Foreskin fibroblast (primary cell): ENCODE measurements around the gene PROK2.

GRCh38 chr3:71089246-71089762, 494.2 kb downstream of the FOXP1 start:
- RRBS: no CpG with 5 or more reads among the region's 2 CpGs

- RRBS: no CpG with 5 or more reads among the region's 12 CpGs
Measured at GRCh38 chr3:71127267-71128275, 456.0 kb downstream of the FOXP1 start.

DNA sequence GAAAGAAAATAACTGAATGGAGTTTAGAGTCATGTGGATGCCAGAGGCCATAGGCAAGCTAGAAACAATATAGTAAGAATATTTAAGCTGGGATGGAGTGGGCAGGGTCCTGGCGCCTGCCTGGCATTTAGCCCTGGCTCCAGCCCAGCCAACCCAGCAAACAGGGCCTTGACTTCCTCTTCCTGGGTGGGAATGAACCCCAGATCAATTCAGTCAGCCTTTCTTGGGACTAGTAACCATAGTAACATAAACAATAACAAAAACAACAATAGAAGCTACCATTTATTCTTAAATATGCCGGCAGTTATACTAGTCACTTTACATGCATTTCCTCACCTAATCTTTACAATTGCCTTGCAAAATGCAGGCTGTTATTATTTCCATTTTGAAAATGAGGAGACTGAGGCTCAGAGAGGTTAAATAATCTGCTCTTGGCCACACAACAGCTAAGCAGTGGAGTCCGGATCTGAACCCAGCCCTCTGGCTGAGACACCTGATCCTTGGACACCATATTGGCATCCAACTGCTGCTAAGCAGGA, 334.4 kb downstream of the FOXP1 start:
- RRBS: no CpG with 5 or more reads among the region's 3 CpGs

DNA sequence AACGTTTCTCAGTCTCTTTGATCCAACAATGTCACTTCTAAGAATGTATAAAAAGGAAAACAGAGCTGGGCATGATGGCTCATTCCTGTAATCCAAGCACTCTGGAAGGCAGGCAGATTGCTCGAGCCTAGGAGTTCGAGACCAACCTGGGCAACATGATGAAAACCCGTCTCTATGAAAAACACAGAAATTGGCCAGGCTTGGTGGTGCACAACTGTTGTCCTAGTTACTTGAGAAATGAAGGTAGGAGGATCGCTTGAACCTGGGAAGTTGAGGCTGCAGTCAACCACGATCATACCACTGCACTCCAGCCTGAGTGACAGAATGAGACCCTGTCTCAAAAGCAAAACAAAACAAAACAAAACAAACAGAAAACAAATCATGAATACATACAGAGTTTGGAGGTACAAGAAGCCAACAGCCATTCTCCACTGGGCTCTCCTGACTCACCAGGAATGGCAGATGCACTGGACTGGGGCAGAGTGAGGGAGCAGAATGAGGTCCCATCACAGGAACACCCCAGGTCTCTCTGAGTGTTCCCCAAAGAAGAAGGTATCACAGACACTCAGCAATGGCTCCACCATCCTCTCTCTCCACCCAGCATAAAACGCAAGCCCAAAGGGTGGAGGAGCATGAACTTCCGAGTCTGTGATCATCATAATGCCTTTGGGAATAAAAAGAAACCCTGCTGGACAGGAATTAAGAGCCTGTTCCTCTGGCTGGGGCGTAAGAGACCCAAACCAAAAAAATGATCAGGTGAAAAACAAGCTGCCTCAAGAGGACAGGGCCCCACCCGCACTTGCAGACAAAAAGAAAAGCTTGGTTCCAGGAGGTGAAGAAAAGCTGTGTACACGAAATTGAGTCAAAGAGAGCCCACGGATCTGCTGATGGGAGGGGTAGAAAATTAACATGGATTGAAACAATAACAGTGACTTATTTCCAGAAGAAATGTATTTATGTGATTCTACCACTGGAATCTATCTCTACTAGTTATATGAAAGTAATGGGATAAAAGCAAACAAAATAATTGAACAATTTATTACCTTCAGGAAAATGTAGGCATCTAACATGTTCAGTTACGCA, 146.1 kb downstream of the FOXP1 start:
- RRBS: no CpG with 5 or more reads among the region's 13 CpGs

- RRBS: no CpG with 5 or more reads among the region's 13 CpGs
Measured at GRCh38 chr3:71441910-71442825, 141.4 kb downstream of the FOXP1 start.

- RRBS: no CpG with 5 or more reads among the region's 13 CpGs
Measured at GRCh38 chr3:71454120-71454797, 129.3 kb downstream of the FOXP1 start.

DNA sequence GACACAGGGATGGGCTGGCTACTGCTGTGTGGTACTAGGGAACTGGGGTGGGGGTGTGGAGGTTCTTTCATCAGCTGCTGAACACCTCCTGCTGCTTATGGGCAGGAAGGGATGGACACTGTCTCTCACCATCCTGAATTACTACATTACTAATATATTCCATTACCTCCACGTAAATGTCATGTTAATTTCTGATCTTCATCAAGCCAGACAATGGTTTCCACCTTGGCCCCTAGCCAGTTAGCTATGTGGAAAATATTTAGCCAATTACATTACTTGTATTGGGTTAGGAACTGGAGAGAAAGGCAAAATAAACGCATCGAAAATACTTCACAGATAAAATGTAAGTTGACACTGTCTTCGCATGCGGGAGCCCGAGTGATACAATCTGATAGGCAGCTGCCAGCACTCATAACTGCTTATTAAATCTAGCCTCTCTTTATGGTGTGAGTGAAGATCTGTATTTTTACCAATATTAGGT, 95.1 kb downstream of the FOXP1 start:
- RRBS: no CpG with 5 or more reads among the region's 6 CpGs

DNA sequence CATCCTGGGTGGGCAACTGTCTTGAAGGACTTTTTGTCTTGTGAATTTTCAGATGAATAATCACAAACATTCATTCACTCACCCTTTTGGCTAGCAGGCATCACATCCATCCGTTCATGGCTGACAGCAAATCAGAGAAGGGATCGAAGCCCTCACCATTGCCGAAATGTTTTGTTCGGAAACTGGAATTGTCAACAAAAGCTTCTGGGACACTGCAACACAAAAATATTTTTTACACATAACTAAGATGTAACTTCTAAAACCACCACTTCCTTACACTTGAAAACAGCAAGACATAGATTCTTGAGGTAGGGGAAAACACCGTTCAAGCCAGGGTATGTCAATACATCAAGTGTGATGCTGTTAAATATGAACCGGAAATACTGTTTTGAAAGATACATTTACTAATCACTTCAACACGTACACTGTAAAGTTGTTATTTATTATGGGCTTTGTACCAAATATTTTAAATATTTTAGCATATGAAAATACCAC, 90.1 kb downstream of the FOXP1 start:
- RRBS: no CpG with 5 or more reads among the region's 7 CpGs

DNA sequence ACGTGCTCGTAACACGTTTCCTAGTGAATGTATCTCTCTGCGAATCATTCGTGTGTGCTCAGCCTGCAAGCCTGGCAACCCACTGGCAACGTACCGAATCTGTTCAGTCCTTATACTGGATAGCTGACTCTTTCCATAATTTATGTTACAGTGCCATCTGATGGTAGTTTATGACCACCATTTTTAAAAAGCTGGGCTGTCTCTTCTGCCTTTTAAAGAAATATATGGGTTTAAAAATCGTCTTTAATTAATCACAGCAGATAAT, 69.3 kb upstream of the FOXP1 start:
- RRBS: no CpG with 5 or more reads among the region's 8 CpGs

- RRBS: no CpG with 5 or more reads among the region's 6 CpGs
Measured at GRCh38 chr3:71689833-71690600, 35.2 kb downstream of the EIF4E3 start.

DNA sequence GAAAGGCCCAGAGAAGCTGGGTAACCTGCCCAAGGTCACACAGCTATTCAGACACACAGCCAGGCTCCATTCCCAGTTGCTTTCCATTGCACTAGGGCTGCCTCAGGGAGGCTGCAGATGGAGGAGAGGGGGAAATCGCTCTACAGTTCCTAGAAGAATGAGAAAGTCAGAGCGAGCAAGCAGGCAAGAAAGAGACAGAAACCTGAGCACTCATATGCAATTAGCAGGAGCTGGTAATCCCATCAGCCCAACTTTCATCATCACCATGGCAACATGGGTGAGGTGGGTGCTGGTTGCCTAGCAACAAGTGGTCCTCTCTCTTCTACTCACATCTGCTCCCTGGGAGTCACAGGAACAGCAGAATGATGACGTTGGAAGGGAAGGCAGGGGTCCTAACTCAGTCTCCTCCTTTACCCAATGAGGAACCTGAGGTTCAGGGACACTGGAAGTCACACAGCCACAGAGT, 3.7 kb upstream of the EIF4E3 start:
- RRBS: no CpG with 5 or more reads among the region's 3 CpGs

- RRBS: 2% methylated on average over 61 of the region's 111 CpGs
Measured at GRCh38 chr3:71784615-71785715, at the start of gene PROK2. PROK2 (minus strand) TSS chr3:71785148.

DNA sequence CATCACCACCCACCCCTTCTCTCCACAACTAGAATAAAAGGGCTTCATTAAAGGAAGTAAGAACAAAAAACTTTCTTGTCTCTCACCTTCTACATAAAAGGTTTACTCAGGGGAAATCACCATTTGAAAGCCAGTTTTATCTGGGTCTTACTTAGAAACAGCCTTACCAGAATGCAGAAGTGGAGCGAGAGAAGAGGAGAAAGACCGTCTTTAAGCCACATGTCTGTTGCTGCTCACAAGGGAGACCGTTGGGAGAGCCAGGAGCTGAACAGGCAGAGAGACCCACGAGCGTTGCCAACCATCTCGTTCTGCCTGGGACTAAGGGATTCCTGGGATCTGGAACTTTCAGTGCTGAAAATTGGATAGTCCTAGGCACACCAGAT, 350.1 kb upstream of the PROK2 start:
- RRBS: no CpG with 5 or more reads among the region's 6 CpGs

- RRBS: no CpG with 5 or more reads among the region's 7 CpGs
Measured at GRCh38 chr3:72185922-72186650, 401.1 kb upstream of the PROK2 start.

GRCh38 chr3:72377772-72378744, 470.2 kb downstream of the SHQ1 start:
- RRBS: no CpG with 5 or more reads among the region's 16 CpGs

DNA sequence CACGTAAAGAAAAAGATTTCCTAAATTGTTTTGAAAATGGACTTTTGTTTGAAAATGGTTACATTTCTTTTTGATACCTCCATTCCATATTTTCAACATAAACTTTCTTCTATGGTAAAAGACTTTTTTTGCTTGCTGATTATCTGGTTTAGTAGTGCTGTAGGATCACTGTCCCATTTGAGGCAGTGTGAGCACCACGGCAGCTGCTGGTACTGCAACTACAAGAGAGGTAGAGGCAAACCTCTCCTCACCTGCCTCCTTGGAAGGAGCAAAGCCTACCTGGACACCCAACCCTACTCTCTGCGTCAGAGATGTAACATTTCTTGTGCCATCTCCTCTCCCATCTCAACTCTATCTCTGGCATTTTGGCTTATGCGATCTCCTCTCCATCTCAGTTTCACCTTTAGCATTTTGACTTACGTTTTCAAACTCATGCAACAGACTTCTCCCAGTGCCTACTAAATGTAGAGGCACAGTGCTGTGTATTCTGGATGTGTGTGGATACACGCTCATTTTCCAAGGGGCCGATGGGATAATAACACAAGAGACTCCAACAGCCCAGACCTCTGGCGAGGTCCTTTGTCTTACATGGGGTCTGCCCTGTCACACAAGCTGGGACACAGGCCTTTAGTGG, 460.0 kb downstream of the SHQ1 start:
- RRBS: no CpG with 5 or more reads among the region's 8 CpGs

DNA sequence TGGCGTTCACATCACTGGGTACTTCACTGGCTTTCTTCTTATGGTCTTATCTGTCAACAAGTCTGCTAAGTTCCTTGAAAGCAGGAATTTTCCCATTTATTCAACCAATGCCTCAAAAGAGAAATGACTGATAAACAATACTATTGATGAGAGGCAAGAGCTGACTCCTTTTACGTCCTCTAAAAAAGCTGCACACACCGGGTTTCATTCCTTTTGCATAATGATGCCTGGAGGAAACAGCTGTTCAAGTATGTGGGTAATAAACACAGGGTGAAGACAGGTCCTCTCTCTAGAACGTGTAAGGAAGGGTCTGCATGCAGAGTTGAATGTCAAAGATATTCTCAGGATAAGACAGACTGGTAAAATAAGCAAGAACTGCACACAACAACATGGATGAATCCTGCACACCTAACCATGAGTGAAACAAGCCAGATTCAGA, 408.7 kb downstream of the SHQ1 start:
- RRBS: no CpG with 5 or more reads among the region's 4 CpGs

DNA sequence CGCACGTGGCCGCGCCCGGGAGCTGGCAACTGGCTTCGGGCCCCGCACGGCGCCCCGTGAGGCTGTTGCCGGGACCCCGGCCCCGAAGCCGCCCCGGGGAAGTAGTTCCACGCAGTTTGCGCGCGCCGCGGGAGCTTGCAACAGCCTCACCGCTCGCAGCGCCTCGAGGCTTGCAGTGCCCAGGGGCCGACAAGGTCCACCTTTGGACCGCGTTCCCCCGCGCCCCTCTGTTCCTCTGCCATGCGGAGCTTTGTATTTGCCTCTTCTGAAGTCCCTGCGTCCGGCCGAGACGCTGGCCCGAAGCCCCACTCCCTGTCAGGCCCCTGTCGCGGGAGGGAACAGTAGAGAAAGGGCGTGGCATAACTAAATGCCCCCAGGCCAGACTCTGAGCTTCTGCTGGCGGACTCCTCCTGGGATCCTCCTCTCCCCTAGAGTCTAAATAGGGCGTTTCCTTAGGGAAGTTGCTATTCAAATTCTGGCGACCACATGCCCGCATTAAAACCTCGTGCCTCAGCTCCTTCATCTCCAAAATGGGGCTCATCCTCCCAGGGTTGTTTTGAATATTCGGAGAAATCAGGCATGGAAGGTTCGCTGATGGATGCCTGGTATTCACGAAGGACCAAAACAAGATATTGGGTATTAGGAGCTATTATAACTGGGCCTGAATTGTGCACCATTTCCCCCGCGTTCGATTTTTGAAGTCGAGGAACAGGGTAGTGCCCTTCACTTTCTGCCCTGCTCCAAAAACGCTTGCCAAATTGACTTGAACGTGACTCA, 400.7 kb downstream of the SHQ1 start:
- RRBS: 2% methylated on average over 7 of the region's 53 CpGs

DNA sequence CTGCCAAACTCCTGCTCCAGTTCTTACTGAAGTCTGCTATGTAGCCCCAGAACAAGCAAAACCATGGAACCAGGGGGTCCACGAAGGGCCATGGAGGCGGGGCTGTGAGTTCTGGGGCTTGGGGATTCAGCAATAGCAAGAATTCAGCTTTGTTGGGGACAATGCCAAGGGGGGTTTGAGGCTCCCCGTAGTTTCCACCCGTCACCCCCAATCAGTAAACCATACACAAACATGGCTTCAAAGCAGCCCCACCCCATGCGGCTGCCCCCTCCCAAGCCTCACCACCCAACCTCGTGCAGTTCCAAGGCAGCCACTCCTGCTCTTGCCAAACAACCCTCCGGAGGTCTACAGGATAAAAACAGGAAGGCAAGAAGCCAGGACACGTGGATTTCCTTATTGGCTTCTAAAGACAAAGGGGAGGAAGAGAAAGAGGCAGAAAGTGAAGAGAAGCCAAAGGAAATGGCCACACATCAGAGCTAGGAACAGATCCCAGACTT, 121.1 kb downstream of the SHQ1 start:
- RRBS: no CpG with 5 or more reads among the region's 8 CpGs

- RRBS: no CpG with 5 or more reads among the region's 4 CpGs
Measured at GRCh38 chr3:72753459-72753779, 94.8 kb downstream of the SHQ1 start.